Amniotic epithelial cell (primary cell): ENCODE data around the gene CEP68.

- RRBS, result no CpG with 5 or more reads among the region's 9 CpGs
Measured at GRCh38 chr2:64063413-64064354, 44.5 kb upstream of the VPS54 start.

DNA sequence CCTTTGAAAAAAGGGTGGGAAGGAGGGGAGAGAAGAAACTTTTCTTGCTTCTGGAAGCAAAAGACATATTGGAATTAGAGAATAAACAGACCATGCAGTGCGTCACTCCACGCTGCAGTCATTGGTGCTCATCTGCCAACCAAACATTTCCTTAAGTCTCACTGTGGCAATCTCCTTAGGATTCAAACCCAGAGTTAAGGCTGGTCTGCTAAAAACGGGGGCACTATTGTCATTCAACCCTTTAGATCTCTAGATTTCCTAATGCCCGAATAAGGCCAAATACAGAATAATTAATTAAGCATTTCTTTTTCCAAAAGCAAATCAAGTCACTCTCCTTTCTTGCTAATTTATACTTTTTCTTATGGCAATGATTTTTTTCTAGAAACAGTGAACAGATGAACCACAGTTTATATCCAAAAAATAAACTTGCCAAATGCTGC is 50.8 kb downstream of the PELI1 start:
- RRBS, result no CpG with 5 or more reads among the region's 4 CpGs

DNA sequence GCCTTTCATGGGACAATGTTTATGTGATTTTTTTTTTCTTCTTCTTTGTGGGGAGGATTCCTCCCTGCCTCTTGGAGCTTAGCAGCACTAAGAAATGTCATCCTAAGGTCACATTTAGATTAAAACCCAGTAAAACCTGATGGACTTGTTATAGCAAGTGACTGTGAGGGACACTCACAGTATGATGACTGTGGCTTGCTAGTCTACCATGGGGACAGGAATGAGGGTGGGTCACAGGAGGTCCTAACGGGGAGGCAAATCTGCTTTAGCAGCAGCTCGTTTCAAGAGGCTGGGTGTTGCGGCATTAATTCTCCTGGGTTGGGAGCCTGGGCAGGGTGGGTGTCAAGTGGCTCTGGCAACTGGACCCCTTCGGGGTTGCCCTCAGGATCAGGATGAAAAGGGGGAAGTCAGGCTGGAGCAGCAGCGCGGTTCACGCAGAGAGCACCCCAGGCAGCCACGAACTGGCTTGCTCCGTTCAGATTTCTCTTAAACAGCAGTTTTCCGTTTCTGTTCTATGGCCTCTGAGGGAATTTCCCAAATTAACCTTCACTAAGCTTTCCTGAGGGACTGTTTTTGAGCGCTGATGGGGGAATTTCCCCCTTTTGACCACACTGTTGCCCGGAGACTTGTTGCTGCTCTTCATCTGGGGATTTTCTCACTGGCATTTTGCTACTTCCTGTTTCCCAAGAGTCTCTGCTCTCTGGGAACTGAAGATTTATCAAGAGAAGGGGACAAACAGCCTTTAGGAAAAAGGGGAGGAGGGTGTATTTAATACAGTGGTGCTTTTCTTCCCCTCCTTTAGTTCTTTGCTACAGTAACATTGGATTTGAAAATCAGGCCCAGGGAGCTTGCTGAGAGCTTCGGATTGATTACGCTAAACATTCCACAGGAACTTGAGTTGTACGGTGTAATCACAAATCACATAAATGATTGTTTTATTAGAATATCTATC is 59.9 kb upstream of the PELI1 start:
- RRBS, result no CpG with 5 or more reads among the region's 15 CpGs

DNA sequence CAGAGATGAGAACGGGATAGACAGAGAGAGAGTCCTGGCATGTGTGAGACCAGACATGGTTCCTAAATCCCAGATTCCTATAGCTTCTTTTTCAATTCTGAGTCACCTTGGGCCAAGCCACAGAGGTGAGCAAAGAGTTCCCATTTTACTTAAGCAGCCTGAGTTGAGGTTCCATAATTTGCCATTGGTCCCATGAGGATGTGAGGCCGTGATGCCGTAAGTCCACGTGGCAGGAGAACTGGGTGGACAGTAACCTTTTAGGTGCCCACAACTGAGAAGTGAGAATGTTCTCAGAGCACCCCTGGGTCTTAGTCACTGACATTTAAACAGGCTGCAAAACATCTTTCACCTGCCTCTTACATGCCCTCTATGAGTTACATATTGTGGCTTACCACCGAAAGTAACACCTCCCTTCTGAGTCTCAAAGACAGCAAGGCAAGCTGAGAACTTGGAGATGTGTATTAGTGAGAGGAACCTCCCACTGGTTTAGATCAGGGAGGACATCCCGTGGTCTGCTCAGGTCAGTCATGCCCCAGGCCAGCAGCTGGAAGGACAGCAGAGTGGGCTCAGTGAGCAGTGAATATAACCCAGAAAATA is 128.0 kb upstream of the LGALSL start:
- RRBS, result no CpG with 5 or more reads among the region's 6 CpGs

- RRBS, result no CpG with 5 or more reads among the region's 4 CpGs
Measured at GRCh38 chr2:64381930-64382340, 72.0 kb upstream of the LGALSL start.

DNA sequence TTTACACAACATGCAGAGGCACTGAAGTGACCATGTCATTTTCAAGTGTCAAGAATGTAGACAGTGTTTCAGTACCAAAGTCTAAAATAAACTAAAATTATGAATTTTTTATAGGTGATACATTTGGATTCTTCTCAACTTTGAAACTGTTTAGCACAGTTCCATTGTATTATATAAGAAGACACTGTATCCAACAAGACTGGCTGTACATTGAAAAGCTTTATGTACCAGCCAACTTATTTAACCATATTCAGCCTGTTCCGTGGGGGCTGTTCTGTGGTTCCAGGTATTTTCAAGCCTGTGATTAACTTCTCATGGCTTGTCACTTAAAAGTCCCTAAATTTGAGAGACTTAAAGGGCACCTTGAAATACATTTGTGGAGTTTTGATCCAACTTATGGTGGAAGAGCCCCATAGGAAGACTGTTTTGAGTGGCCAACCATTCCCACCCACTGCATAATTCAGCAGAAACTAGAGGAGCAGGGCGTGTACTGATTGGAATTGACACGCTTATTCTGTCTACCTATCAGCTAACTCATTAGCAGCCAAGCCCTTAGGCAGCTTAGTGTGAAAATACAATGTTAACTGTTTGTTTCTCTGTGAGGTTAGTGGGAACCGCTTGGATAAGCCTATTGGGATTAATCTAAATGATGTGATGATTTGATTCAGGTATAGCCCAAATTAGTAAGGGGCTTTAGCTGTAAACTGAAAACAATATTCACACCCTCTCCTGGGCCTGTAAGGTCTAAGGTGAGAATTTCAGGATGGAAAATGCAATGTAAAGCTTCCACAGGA is 6.3 kb downstream of the LGALSL start:
- RRBS, result no CpG with 5 or more reads among the region's 4 CpGs

GRCh38 chr2:64462048-64462425 is 8.1 kb downstream of the LGALSL start:
- RRBS, result no CpG with 5 or more reads among the region's 2 CpGs

- RRBS, result no CpG with 5 or more reads among the region's 17 CpGs
Measured at GRCh38 chr2:64627294-64627786, 26.4 kb downstream of the SERTAD2 start.

DNA sequence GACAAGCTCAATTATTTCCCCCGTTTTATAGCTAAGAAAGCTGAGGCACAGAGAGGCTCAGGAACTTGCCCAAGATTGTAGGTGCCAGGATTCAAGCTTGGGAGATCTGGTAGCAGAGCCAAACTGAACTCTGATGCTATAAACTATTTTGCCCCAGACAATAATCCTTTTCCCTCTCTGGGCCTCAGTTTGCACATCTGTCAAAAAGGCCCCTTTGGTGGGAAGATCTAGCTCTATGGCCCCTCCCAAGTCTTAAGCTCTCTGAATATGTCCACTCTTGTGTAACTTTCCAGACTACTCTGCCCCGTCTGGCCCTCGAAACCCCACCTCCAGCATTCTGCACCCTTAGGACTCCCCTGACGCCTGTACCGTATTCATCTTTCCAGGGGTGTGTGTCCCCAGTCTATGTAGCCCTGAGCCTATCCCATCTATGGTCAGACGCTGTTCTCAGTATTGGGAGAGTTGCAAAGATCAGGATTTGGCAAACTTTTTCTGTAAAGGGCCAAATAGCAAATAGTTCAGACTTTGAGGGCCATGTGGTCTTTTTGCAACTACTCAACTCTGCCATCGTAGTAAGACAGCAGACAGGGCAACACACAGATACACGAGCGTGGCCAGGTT is 24.8 kb downstream of the SERTAD2 start:
- RRBS, result no CpG with 5 or more reads among the region's 9 CpGs

DNA sequence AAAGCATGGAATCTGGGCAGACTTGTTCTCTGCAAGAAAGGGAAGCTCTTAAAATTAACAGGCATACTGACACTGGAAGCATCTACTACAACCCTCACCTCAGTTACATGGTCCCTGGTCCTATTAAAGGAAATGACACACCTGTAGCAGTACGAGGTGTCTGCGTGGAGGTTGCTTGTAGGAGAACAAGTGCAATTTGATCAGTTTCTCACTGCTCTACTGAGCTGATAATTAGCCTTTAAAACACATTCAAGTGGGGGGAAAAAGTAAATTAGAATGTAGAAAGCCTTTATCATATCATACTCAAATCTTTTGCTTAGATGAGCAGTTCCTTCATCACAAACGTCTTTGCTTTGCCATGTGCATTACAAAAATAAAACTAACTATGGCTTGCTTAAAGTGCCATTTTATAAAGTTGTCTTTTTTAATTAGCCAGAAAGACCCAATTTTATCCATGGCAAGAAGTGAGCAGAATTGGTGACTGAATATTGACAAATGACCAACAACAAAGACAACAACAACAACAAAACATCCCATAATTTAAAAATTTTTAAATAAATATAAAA is 20.0 kb downstream of the SERTAD2 start:
- RRBS, result no CpG with 5 or more reads among the region's 3 CpGs

- RRBS, result 0% methylated on average over 2 of the region's 5 CpGs
Measured at GRCh38 chr2:64649514-64650175, 4.1 kb downstream of the SERTAD2 start.

DNA sequence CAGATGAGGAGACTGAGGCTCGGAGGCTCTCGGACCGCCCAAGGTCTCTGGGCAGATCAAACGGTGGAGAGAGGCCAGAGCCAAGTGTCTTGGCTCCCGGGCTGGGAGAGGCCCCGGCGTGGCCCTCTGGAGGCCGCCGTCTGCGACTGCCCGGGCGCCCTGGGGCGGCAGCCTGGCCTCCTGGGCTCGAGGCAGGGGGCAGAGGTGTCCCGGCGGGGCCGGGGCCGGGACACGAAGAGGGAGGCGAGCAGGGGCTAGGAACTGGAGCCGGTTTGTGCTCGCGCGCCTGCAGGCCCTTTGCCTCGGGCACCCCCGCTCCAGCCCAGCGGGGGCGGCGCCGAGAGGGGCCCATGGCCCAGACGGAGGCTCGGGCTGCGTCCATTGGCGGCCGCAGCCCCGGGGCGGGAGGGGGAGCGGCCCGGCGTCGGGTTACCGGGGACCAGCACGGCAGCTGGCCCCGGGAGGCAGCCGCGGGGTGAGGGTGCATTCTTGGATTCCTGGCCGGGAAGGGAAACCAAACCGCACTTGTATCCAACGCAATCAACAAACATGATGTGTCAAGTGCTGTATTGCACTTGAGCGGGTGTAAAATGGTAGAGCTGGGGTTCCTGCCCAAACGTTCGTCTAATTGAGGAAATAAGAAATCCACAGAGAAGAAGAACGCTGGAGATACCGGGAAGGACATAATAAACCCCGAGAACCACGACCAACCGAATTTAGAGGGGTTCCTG is 129.5 kb upstream of the SLC1A4 start:
- RRBS, result 2% methylated on average over 14 of the region's 57 CpGs

GRCh38 chr2:64875966-64876812 is 113.0 kb upstream of the SLC1A4 start:
- RRBS, result no CpG with 5 or more reads among the region's 10 CpGs

DNA sequence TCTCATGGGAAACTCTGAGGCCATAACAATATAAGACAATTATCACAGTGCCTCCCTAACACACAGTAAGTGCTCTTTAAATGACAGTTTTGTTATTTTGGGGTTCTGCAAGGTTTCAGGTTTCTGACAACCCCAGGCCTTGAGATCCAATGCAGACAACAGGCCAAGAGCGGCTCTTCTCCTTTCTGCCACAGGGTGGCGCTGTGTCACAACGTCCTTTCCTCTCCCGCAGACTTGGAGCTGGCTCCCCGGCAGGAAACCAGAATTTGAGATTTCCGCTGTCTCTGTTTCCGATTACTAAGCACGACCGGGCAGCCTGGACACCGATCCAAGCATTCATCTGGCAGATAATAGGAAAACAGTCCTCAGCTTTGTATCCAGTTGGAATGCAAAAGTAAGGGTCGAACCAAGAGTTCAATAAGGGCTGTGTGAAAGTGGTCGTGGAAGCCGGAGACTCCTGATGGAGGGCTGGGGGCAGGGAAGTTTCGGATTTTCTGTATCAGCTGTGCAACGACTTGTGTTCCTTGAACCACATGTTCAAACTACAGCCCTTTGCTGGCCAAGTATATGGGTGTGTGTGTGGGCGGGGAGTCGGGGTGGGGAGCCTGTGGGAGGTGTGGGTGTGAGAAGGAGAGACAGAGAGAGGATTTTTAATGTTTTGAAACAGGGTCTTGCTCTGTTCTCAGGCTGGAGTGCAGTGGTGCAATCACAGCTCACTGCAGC is 71.4 kb upstream of the SLC1A4 start:
- RRBS, result 10% methylated on average over 5 of the region's 17 CpGs

- RRBS, result no CpG with 5 or more reads among the region's 6 CpGs
Measured at GRCh38 chr2:65035461-65036073, 20.6 kb upstream of the CEP68 start.

GRCh38 chr2:65056326-65057400 is at the start of gene CEP68:
CEP68 (plus strand) TSS chr2:65056416.
- RRBS, result 1% methylated on average over 32 of the region's 92 CpGs

- RRBS, result no CpG with 5 or more reads among the region's 9 CpGs
Measured at GRCh38 chr2:65081811-65082309, 25.6 kb downstream of the CEP68 start.

- RRBS, result no CpG with 5 or more reads among the region's 1 CpG
Measured at GRCh38 chr2:65116628-65117393, 13.1 kb downstream of the RAB1A start.

- RRBS, result no CpG with 5 or more reads among the region's 1 CpG
Measured at GRCh38 chr2:65204548-65204876, 23.1 kb upstream of the ACTR2 start.